Measurements from ENCODE around the genes PLEK and ASPRV1.

GRCh38 chr2:67561352-67562140 lies 164.4 kb downstream of the ETAA1 start:
- PRO-cap: no peak

- PRO-cap: no peak
Observed at GRCh38 chr2:68150916-68151487, 6.3 kb downstream of the DNAAF10 start.

DNA sequence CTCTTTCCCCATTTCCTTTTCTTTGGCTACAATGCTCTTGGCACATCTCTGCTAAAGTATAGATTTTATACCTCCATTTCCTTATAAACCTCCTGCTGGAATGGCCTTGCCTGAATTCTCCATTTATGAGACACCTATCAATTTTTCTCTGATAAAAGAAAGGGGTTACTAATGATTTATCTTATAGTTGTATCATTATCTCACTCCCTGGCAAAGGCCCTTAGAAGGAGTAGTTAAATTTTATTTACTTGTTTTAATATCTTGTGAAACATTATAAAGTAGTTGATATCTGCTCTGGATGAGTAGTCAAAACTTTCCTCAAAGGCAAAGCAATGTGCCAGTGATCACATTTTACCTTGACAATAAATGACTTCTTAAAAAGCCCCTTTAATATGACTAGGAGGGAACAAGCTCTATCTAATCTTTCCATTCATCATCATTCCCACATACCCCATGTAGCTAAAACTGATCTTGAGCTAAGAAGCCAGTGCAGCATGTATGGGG lies 35.2 kb downstream of the PNO1 start:
- PRO-cap: no peak

DNA sequence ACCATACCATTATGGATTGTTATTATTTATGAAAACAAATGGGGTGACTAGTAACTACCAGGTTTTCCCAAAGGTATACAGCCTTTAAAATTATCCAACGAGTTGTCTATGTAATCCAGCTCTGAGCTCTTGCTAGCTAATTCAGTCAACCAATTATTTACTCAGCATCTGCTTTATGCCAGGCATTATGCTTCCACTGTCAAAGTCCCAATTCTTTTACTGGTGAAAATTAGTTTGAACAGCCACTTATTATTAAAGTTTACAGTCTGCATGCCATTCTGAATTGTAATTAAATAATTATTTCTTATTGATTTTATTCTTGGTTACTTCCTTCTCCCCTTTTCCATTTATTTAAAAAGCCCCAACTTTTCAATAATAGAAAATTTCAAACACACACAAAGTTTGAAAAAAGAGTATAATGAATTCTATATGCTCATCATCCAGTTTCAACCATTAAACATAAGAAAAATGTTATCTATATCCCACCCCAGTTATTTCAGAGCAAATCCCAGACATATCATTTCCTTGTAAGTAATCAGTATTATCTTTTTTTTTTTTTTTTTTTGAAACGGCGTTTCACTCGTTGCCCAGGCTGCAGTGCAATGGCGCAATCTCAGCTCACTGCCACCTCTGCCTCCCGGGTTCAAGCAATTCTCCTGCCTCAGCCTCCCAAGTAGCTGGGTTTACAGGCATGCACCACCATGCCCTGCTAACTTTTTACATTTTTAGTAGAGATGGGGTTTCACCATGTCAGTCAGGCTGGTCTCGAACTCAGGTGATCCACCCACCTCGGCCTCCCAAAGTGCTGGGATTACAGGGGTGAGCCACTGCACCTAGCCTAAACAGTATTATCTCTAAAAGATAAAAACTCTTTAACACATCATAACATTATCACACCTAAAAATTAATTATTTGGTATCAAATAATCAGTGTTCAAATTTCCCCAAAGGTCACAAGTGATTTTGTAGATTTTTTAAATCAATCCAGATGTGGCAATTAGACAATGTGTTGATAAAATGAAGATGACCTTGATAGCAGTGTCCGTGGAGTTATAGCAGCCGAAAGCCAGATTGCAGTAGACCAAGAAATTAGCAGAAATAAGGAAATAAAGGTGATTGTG lies 47.3 kb downstream of the PPP3R1 start:
- PRO-cap: no peak

GRCh38 chr2:68246522-68247276 lies 5.6 kb downstream of the PPP3R1 start:
- PRO-cap: no peak

GRCh38 chr2:68365062-68365694 lies at the start of gene PLEK:
Gene PLEK, plus strand, starts transcription at chr2:68365282.
- PRO-cap: no peak

- PRO-cap: no peak
Observed at GRCh38 chr2:68384509-68384898, 19.4 kb downstream of the PLEK start.

DNA sequence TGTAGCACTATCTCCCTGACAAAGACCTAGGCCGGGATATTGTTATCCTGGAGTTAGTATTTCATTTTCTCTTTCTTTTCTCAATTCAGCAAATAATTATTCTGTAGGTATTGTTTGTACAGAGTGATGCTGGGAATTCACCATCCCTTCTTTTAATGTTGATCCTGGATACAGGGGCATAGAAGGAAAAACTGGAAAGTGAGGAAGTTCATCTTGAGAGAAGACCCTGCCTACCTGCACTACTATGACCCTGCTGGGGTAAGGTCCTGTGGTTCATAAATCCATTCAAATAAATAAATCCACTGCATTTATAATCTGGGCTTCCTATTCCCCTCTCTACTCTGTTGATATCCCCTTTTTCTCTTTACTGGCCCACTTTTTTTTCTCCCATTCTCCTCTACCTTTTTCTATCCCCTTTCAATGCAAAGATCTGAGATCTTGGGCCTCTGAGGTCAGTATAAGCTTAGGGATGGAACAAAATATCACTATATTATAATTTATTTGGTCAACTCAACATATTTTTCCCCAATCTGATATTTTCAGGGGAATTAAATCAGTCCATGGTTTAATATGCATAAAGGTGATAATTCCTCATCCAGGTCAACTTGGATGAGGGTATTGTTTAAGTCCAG lies 28.0 kb downstream of the PLEK start:
- PRO-cap: no peak

GRCh38 chr2:68558786-68559151 lies 84.6 kb upstream of the PROKR1 start:
- PRO-cap: no peak

GRCh38 chr2:68770981-68771802 lies 36.6 kb downstream of the ARHGAP25 start:
- PRO-cap: bidirectional peak, plus-strand start at chr2:68771582, minus-strand start at chr2:68771373

GRCh38 chr2:68806323-68807034 lies 64.7 kb downstream of the BMP10 start:
- PRO-cap: no peak

- PRO-cap: no peak
Observed at GRCh38 chr2:68828481-68828866, 42.7 kb downstream of the BMP10 start.

DNA sequence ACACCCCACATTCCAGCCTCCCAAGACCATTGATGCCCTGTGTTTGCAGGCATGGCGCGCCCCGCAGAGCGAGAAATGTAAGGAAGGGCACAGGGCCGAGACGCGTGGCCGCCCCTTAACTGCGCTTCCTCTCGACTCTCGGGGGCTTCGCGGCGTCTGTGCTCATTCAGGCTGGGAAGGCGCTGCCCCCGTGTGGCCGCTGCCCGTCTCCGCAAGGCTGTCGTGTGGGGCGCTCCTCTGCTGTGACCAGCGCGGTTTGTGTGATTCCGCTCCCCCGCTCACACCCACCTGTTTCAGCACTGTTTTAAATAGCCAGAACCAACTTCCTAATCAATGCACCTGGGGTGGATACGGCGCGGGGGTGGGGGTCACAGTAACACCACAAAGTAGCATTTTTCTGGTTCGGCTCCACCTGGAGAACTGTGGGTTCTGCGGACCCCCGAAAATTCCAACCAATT lies 79.6 kb downstream of the GFPT1 start:
- PRO-cap: no peak

DNA sequence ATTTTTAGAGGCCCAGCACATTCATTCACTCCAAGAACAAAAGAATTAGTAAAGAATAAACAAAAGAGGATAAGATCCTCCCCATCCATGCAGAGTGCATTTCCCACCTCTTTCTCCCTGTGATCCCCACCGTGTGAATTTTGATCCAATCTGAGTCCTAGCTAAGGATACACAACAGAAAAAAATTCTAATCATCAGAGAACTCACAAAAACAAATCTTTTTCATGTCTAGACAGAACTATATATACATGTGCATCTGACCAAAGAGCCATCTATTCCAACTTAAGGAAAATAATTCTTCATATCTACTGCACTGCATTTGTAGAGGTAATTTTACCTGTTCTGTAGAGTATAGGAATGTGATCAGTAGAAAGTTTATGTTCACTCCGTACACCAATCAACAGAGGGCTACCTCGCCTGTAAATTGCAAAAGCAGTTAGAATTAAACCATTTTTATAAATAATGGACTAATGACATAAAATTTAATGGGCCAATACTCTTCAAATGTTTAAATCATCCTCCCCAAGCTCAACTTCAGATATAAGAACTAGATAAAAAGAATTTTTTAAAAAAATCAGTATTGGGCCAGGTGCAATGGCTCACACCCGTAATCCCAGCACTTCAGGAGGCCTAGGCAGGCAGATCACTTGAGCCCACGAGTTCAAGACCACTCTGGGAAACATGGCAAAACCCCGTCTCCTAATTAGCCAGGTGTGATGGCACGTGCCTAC lies 32.7 kb downstream of the GFPT1 start:
- PRO-cap: no peak

DNA sequence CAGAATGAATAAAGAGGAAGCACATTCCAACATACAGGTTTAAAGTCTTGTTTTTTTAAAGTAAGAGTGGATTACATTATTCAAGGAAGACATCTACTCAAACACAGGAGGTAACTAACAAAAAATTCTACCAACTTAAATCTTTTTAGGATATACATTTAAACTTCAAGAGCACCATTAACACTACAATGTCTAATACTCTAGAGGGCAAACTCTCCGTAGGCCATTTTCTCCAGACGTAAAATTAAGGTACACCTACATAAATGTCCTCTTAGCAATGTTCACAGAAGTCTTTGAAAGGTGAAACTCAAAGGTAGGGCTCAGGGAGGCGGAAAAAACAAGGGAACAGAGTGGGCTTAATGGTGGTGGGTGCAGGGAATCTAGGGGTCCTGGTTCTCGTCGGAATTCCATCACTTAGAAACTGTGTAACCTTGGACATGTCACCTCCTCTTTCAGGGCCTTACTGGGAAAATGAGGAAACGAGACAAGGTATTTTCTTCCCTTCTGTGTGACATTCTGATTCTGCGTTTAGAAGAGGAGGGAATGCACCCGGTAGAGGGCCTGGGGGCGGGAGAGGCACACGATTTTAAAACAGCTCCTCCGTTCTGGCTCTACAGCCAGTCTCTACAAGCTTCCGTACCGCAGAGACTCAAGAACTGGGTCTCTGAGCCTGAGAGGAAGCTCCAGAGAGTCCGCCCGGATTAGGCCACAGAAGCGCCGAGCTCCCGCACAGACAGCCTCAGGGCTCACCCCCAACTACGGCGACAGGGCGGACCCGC lies 579 bp downstream of the NFU1 start:
- PRO-cap: unidirectional peak, plus-strand start at position 555 of the sequence

DNA sequence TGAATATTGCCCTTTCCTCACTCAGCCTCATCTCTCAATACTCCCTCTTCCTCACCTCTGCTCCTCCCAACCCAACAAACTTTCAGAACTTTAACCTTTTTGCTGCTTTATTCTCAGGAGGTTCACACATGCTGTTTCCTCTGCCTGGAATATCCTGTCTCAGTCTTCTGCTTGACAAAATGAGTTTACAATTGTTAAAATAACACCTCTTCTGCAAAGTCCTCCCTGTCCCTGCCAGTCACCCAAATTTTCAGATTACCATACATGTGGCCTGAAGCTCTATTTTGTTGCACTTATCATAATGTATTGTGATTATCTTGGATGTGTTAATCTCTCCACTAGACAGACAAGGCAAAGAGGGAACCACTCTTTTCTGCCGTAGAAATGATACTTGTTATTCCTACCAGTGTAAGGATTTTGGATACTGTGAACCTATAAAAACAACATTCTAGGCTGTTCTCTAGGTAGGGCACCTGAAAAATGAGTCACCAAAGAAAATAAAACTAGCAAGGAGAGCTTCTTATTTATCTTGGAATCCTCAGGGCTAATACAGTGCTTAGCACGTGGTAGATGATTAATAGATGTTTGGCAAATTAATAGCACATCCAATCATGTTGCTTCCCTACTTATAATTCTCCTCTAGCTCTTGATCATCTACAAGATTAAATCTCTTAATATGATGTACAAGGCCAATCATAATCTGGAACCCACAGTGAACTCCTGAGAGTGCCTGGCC lies 73.2 kb downstream of the AAK1 start:
- PRO-cap: no peak

GRCh38 chr2:69627749-69628382 lies 15.7 kb downstream of the AAK1 start:
- PRO-cap: no peak

- PRO-cap: no peak
Observed at GRCh38 chr2:69961034-69961996, at the start of gene ASPRV1. Gene ASPRV1, minus strand, starts transcription at chr2:69961631.

DNA sequence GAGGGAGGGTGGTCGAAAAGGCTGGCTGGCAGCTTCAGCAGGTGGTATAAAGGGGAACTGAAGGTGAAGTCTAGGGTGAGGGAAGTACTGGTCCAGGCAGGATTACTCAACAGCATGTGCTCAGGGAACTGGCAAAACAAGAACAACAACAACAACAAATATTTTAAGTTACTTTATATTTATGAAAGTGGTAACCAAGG lies 40.7 kb upstream of the PCBP1 start:
- PRO-cap: no peak

DNA sequence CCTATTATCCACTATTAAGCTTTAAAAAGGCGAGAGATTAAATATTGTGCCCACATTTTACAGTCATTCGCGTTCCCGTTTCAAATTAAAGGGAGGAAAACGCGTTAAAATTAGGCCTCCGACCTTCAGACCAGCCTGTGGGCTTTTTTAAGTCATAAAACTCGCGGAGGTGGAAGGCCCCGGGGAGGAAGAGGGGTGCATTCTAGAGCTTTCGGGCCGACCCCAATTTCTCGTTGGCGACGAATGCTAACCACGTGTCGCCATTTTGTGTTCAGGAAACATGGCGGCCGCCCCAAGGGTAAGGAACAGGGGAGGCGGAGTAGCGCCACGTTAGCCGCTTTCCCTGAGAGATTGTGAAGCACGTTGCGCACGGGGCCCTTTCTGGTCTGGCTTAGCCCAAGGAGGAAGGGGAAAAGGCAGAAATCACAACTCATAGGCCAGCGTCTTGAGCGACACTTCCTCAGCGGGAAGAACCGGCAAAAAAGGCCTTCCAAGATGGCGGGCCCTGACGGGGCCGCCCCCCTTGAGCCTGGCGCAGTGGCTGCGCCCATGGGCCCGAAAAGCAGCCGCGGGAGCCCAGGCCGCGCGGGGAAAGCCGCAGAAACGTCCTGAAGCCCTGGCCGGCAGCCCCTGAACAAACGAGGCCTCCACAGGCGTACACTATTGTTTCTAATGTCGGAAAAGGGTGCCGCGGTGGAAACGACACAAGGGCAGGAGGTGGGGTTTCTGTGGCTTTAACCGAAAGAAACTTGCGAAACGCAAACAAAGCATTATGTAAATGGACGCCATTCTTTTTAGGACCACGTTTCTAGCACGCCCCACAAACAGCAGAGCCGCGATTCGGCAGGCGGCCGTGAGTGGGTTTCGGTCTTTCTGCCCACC lies 1.0 kb upstream of the PCBP1 start:
- PRO-cap: bidirectional peak, plus-strand start at position 301 of the sequence, minus-strand start at position 353 of the sequence; bidirectional peak, plus-strand start at position 493 of the sequence, minus-strand start at position 393 of the sequence

All from parotid gland (tissue), 1 donor.